CMK (cell line): ENCODE measurements around the gene PI4K2B.

GRCh38 chr4:17811104-17812128, 637 bp downstream of the NCAPG start:
- RRBS = no CpG with 5 or more reads among the region's 51 CpGs

DNA sequence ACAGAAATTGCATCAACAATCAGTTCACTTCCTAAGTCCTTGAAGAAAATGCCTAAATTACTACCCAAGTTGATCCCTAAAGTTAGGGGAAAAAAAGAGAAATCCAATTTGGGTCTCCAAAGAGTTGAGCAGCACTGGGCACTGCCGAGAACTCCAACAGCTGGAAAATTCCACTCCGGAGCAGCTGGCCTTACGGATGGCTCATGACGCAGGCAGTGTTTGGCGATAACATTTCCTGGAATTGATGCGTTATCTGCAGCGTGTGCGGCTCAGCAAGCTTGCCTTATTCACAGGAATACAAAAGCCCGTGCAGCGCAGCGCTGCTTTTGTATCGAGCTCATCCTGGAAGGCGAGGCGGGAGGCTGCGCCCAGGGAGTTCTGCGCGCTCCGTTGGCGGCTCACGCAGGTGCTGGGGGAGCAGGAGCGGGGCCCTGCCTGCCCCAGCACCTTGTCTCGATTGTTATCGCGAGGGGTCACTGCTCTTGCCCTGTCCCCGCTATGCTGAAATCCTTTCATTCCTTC, 297.4 kb upstream of the LCORL start:
- RRBS = no CpG with 5 or more reads among the region's 25 CpGs

DNA sequence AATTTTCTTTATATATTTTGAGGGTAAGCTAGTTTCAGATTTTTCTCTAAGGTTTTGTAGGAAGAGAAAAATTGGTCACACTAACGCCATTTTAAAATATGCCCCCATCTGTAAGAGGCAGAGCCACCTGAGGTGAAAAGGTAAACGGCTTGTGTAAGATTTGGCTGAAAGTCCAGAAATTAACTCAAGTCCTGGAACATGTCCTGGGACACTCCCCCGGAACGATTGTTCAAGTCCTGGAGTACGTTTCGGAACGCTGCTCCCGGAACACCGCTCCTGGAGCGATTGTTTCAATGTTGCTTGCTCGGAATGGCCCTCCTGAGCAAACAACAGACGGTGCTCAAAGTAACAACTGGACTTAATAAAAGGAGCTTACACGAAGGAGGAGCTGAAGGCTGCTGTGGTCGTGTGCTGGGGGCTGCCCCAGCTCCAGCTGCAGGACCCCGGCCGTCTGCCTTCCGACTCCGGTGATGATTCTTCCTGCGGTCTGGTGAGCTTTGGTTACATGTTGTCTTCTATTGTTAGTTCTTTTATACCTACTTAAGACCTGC, 796.5 kb upstream of the SLIT2 start:
- RRBS = 86% methylated on average over 6 of the region's 19 CpGs

- RRBS = no CpG with 5 or more reads among the region's 8 CpGs
Observed at GRCh38 chr4:19776163-19776686, 475.5 kb upstream of the SLIT2 start.

DNA sequence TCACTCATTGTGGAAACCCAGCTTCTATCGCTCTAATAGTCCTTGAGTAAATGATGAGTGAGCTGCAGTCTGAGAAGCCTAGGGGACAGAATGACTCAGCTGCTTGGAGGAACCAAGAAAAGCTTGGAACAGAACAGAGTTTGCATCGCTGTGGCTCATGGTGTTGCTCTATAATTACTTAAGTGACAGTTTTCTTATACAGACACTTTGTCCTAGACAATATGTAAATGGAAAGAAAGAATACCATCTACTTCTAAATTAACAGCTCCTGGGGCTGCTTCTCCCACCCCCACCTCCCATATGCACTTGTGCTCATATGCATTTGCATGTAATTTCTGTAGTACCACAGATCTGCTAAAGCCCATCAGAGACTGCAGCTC, 156.9 kb downstream of the SLIT2 start:
- RRBS = no CpG with 5 or more reads among the region's 2 CpGs

DNA sequence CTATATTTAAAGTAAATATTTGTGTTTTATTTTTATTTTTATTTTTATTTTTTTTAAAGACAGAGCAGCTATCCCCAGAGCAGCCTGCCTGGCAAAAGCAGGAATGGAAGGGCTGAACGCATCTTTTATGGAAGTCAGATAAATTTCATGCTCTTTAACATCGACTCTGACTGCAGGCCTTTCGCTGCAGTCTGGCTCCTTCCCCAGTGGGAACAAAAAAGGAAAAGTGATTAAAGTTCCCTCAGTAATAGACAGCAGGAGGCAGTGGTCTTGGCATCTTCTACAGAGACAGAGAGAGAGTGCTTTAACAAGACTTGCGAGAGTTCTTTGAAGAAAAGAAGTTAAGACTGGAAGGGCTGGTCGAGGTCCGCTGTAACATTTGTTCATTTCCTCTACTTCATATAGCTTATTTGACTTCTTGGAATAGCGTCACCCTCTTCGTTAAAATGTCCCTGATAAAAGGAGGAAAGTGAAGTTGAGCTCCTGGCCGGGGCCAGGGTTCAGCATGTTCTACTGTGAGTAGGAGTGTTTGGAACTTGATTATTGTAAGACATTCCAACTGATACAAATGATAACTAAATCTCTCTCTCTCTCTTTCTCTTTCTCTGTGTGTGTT, 179.8 kb downstream of the SLIT2 start:
- RRBS = no CpG with 5 or more reads among the region's 9 CpGs

DNA sequence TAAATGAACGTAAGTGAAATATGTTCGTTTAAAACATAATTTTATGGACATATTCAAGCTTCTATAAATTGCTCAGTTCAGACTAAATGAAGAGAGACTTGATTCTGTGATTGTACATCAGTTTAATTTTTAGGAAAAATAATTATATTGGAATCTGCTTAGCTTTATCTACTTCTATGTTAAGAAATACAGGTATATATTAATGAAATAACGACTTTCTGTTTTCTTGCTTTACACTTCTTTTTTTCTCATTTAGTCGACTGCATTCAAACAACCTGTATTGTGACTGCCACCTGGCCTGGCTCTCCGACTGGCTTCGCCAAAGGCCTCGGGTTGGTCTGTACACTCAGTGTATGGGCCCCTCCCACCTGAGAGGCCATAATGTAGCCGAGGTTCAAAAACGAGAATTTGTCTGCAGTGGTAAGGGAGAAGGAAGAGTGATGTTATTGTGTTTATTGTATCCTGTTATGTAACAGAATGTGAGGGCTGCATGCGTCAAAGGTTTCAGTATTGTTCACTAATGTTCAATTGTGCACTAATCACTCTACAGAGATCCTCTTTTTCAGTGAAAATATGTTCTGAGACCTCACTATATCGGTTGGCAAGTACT, 211.6 kb upstream of the PACRGL start:
- RRBS = no CpG with 5 or more reads among the region's 11 CpGs

DNA sequence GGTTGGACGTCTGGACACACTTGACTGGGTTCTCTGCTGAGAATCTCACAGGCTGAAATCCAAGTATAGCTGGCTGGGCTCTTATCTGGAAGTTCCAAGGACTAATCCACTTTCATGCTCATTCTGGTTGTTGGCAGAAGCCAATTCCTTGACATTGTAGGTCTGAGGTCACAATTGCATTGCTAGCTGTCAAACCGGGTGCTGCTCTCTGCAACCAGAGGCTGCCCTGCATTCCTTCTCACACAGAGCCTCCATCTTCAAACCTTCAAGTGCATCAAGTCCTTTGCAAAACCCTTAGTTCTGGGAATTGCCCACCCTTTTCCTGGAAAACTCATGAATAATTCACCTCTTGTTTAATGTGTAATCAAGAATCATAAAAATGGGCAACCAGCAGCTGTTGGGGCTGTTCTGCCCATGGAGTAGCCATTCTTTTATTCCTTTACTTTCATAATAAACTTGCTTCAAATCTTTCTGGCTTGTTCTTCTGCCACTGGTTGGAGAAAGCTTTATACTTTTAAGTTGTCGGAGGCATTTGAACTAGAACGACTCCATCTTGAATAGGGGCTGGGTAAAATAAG, 404.1 kb downstream of the KCNIP4 start:
- RRBS = no CpG with 5 or more reads among the region's 4 CpGs

DNA sequence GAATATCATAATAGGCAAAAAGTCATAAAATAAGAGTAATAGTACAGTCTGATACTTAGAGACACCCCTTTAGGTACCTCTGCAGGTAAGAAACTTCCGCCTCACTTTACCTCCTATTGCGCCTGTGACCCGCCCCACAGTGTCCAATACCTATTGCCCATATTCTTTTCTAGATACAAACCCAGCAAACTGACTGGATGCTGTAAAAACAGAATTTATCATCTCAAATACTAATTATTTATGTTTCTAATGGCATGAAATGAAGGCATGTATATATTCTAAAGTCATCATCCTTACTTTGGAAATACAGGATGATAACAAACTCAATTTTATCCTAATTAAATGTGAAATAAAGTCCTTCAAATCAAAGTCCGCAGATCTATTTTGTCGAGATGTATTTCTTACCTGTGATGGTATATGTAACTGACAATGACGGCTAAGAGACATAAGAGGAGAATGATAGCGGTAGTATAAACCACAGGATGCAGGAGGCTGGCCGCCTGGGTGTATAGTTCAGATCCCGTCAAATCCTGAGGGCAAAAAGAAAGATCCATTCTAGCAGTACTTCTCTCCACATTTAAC, 113.5 kb downstream of the ADGRA3 start:
- RRBS = no CpG with 5 or more reads among the region's 9 CpGs

GRCh38 chr4:22500144-22500810, 15.6 kb downstream of the ADGRA3 start:
- RRBS = no CpG with 5 or more reads among the region's 6 CpGs

GRCh38 chr4:22599108-22600173, 83.6 kb upstream of the ADGRA3 start:
- RRBS = no CpG with 5 or more reads among the region's 28 CpGs

GRCh38 chr4:23813489-23814698, 76.0 kb downstream of the PPARGC1A start:
- RRBS = no CpG with 5 or more reads among the region's 20 CpGs

DNA sequence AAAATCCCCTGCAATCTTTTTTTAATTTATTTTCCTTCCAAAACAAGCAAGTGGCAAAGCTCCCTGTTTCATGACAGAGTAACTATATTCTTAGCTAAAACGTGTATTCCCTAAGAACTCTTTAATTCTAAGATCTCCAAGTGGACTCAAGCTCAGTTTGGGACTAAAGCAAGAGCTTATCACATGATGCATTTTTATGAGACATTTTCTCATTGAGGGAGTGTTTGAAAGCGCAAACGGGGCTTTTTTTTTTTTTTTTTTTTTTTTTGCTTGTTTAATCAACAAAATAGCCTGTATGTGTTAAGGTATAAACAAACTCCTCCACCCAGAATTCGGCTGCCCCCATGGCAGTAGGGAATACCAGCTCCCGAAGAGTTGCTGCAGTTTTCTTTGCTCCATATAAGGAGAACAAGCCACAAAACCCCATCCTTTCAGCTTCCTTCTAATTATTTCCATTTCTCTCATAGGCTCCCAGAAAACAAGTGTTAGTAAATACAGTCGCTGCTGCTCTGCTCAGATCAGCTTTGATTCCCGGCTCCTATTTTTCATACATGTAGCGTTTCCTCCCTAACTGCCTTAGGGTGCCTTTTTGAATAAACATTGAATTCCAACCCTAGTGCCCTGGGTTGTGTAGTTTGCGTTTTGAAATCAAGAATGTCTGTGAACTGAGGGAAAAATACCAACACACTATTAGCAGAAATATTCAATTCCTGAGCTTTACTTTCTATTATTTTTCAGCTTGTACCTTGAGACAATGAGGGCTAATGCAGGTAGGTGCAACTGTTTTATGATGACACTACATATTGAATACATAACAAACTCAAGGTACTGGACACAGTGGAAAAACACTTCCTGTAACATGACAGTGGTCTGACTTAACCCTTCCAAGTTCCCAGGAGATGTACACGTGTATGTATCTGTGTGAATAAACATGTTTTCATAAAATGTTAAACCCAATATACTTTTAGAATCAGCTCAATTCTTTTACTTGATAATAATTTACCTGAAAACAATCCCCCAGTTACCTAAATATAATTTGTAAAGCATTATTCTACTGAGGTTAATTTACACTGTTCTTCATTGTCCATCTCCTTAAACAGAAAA, 865 bp upstream of the PPARGC1A start:
- RRBS = no CpG with 5 or more reads among the region's 10 CpGs

- RRBS = no CpG with 5 or more reads among the region's 17 CpGs
Observed at GRCh38 chr4:24279350-24280223, 304.8 kb downstream of the DHX15 start.

GRCh38 chr4:24794058-24794387, 1.4 kb upstream of the SOD3 start:
- RRBS = no CpG with 5 or more reads among the region's 4 CpGs

GRCh38 chr4:25029236-25029711, 1.5 kb downstream of the LGI2 start:
- RRBS = no CpG with 5 or more reads among the region's 5 CpGs

DNA sequence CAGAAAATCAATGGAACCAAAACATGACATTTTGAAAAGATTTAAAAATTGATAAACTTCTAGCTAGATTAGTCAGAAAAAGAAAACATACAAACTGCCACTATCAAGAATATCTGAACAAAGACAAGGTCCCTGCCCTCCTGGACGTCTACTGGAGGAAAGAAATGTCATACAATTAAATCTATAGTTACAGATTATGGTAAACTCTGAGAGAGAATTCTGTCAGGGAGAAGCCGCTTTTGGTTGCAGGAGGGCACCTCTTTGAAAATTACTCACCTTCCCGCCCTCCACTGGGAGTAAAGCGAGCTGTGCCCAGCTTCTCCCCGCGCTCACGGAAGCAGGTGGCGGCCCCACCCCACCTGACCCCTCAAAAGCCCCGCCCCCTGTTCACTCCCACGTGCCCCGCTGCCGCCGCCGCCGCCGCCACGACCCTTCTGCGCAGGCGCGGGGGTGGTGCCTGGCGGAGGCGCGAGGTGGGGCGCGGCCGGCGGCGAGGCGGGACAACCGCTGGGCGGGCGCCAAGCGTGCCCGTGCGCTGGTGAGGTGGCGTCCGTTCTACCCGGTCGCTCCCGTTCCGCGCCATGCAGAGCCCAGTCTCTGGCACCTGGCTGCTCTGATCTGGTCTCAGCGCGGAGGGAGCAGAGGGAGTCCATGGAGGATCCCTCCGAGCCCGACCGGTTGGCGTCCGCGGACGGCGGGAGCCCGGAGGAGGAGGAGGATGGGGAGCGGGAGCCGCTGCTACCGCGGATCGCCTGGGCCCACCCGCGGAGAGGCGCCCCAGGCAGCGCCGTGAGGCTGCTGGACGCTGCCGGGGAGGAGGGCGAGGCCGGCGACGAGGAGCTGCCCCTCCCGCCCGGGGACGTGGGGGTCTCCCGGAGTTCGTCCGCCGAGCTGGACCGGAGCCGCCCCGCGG, at the start of gene PI4K2B:
Gene PI4K2B, plus strand, starts transcription at position 521 of the 913 bp plus-strand sequence.
- RRBS = under 1% methylated on average over 19 of the region's 80 CpGs

DNA sequence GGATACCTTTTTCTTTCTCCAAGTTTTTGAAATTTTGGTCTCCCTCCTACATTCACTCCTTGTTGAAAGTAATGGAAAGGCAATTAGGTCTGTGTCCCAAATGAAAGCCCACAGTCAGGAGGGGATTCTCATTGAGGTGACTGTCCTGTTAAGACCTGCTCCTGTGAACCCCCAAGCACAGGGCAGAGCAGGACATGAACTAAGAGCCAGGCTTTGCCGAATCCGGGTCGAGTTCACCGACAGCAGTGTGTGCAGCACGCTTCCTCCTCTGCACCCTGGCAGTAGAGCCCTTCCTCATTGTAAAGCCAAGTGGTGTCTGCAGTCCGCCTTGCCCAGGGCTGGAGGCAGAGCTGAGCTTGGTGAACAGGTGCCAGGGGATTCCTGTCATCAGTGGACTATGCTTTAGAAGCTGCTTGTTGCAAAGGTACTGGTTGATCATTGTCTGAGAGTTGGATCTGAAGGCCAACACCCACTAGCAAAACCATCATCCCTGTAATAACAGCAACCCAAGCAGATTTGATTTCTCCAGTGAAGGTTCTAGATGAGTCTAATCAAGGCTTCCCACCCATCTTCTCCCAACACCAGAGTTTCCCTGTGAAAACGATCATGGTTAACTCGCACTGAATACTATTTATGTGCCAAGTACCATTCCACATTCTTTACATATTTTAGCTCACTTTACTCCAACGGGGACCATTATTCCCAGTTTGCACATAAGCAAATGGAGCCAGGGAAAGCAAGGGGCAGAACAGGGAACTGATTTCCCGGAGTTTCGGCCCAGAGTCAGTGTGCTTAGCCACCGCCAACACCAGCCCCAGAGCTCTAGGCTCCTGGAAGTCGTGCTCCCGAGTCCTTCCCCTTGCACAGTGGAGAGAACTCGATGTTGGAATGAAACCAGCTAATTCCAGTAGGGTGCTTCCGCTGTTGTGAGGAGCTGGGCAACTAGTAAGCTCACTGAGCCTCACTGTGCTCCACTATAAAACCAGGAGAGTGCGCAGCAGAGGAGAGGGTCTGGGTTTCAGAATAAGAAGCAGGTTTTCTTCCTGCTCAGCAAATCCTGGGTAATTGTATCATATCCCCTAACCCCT, 1.4 kb upstream of the SLC34A2 start:
- RRBS = no CpG with 5 or more reads among the region's 17 CpGs

DNA sequence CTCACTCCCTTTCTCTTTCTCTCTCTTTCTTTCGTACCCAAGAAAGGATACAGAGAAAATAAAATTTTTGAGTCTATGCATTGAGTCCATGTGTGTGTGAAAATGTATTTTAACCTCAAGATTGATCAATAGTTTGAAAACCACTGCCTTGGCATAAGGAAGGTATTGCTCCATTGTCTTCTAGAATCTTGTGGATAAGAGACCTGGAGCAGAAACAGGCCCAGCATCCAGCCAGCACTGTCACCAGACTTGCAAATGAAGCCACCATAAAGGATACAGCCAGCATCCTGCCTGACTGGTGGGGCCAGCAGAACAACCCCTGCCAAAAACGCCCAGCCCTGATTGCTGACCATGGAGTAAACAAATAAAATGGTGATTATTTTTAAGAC, 26.4 kb downstream of the SLC34A2 start:
- RRBS = no CpG with 5 or more reads among the region's 2 CpGs